ENCODE measurements around a stretch of chr3.

DNA sequence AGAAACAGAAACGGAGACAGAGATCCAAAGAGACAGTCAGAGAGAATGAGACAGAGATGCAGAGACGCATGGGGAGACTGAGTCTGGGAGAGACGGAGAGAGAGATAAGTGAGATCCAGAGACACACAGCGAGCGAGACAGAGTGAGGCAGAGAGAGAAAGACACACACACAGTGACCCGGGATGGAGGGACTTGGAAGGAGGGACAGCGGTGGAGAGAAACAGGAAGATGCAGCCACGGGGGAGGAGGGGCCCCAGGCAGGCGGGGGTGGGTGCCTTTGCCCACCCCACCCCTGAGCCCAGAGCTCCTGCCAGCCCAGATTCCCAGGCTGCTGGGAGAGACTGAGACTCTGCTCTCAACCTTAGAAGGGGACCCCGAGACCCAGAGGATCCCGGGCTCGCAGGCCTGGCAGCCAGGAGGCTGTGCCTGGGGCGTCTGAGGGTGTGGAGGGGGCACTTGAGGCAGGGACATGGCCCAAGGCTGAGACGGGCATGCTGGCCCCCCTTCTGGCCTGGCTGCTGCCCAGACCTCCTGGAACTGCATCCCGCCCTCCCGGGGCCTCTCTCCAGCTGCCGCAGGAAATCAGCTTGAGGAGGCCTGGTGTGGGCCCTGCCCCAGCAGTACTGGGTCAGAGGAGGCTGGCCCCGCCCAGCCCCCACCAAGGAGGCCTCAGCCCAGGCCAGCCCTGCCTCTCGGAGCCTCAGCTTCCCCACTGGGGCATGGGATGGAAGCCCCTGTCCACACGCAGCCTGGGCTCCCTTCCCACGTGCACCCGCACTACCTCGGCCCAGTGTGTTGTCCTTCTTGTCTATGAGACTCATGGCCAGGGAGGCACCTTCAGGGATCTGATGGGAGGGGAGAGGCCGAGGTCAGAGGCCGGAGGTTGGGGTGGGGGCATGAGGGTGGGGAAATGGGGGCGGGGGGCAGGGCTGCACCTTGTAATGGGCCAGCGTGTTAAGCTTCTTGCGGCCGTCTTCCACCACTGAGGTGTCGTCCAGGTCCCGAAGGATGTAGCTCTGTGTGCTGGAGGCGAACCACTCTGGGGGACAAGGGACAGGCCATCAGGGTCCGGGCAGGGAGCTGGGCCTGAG is 18.2 kb downstream of the H1-8 start:
- PRO-cap = no peak

GRCh38 chr3:129591868-129592431 is 14.5 kb downstream of the PLXND1 start:
- PRO-cap = no peak

- PRO-cap = unidirectional peak, plus-strand start at chr3:129603445
These were observed 3.4 kb downstream of the PLXND1 start for GRCh38 chr3:129602909-129603639.

GRCh38 chr3:129606861-129607474 is 492 bp upstream of the PLXND1 start:
- PRO-cap = bidirectional peak, plus-strand start at chr3:129606979, minus-strand start at chr3:129606775; bidirectional peak, plus-strand start at chr3:129607202, minus-strand start at chr3:129607187

- PRO-cap = no peak
These were observed 57.7 kb upstream of the PLXND1 start for GRCh38 chr3:129664177-129664608.

- PRO-cap = no peak
These were observed 141.2 kb upstream of the PLXND1 start for GRCh38 chr3:129747585-129748233.

DNA sequence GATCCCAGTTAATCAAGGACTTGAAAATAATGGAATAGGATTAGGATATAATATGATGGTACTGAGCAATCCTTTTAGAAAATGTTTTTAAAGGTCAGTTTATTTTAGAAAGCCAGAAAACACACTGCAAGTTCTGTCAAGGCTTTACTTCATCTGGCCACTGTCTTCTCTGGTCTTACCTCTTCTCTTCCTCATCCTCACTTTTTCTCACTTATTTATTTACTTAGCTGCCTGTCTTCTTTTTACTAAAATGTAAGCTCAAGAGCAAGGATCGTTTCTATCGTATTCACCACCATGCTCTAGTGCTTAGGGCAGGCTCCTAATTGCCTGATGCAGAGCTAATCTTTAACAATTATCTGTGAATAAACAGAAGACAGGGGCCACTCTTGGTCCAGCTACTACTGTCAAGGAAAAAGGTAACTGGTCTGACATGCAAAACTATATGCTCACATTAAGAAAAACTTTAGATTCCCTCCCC is 17.6 kb downstream of the PIK3R4 start:
- PRO-cap = no peak

DNA sequence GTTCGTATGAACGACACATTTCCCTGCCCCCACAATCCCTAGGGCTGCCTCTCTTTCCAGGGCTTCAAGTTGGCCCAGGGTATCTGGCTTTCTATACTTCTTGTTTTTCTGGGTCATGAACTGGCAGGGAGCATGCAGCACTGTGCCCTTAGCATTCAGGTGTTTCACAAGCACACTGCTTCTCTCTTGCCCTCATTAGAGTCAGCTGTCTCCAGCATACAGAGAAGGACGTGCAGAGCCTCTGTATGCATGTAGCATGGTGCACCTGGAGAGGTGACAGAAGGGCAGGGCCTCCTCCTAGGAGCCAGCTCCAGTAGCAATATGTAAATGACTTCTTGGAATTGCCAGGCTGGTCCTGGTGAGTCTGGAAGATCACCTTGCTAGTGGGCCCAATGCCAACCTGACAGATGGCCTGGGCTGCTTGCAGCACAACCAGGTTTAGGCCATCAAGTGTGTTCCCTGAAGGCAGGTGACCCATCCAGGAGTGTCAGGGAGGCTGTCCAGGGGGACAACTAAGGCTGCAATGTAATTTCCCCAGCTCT is 44.8 kb upstream of the ATP2C1 start:
- PRO-cap = no peak

DNA sequence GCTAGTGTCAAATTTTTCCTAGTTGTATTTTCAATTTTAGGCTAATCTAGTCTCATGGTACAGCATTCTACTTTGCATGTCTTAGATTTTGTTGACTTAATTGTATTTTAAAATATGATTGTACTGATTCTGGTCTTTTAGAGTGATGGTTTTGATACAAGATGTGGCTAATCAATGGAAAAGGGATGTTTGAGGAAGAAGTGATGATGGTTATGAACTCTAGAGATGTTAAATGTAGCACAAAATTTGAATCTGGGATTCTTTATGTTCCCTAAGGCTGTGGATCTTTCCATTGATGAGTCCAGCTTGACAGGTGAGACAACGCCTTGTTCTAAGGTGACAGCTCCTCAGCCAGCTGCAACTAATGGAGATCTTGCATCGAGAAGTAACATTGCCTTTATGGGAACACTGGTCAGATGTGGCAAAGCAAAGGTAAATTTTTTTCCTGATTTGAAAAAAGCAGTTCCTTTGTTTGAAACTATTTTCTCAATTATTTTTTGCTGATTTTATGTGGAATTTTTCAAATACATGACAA is 59.7 kb downstream of the ATP2C1 start:
- PRO-cap = no peak

GRCh38 chr3:131025903-131026154 is 796 bp downstream of the ASTE1 start:
- PRO-cap = no peak

GRCh38 chr3:132554530-132554903 is 42.6 kb upstream of the ACKR4 start:
- PRO-cap = no peak

- PRO-cap = unidirectional peak, minus-strand start at chr3:133477657
These were observed 77.7 kb downstream of the BFSP2 start for GRCh38 chr3:133477595-133477985.

- PRO-cap = no peak
These were observed 592 bp upstream of the TOPBP1 start for GRCh38 chr3:133662285-133662781.

GRCh38 chr3:133758999-133759552 is 12.9 kb downstream of the TF start:
- PRO-cap = no peak

- PRO-cap = no peak
These were observed 29.2 kb upstream of the SRPRB start for GRCh38 chr3:133776481-133776808.

DNA sequence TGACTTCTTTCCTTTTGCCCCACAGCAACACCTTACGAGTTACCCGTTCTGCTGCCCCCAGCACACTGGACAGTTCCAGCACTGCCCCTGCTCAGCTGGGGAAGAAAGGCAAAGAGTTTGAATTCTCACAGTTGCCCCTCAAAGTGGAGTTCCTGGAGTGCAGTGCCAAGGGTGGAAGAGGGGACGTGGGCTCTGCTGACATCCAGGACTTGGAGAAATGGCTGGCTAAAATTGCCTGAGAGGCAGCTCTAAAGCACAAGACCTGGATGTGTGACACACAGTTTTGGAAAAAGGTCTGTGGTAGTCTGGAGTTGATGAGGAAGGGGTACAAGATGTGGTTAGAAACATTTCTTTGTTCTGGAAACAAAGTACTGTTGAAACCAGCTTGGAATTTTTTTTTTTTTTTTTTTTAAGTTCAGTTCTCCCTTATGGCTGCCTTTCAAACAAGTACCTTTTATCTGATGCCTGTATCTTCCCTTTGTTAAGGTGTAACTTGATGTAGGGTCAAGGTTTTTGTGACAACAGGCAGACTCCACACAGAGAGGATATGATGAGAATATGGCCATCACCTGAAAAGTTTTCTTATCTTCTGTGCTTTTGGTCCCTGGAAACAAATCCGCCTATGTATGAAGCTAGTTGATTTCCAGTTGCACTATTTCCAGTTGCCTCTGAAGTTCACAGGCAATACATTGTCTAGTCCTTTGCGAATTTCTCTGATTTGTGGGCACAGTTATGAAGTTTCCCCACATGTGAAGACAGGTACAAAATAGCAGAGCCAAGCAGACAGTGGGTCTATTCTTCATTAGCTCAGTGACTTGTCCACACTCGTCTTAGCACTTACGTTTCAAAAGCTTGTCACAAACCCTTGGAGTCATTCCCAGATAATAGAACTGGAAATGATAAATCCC is 14.2 kb downstream of the SRPRB start:
- PRO-cap = no peak

- PRO-cap = no peak
These were observed 557 bp upstream of the SLCO2A1 start for GRCh38 chr3:134030304-134030660.

GRCh38 chr3:134066949-134067561 is 37.3 kb upstream of the SLCO2A1 start:
- PRO-cap = no peak

DNA sequence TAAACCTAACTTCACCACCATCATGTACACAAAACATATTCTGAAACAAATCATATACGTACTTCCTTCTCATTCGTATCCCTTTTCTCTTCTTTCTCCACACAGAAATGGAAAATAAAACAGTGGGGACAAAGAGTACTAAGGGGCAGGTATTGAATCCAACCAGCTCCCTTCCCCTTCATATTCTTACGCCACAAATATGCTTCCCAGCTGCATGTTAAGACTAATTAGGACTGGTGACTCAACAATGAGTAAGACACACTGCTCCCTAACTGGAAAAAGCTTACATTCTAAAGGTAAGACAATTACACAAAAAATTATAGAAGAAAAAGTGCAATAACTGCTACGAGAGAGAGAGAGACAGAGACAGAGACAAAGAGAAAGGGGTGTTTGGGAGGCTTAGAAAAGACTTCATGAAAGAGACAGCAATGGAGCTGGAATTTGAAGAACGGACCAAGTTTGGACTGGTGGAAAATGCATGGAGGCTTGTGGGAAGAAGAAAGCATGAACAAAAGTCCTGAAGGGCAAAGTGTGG is 49.4 kb downstream of the RYK start:
- PRO-cap = no peak

GRCh38 chr3:134328103-134328563 is 46.1 kb downstream of the AMOTL2 start:
- PRO-cap = no peak